Epithelial cell of alveolus of lung (primary cell): ENCODE measurements around a stretch of chr15.

DNA sequence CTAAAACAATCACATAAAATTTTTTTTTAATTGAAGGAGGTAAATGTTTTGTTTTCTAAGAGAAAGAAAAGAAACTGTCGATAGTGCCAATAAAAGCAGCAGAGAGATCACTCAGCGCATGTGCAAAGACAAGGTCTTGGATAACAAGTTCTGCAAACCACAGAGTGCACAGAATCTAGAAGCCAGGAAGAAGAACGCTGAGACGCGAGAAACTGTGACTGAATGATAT is 10.9 kb upstream of the CA12 start:
- RAMPAGE, long total RNA, result no peak
- RRBS, result no CpG with 5 or more reads among the region's 5 CpGs

- RAMPAGE, long total RNA, result no peak
- RRBS, result no CpG with 5 or more reads among the region's 1 CpG
Measured at GRCh38 chr15:63490113-63490616, 14.2 kb upstream of the USP3 start.

- RAMPAGE, long total RNA, result no peak
- RRBS, result no CpG with 5 or more reads among the region's 7 CpGs
Measured at GRCh38 chr15:63490617-63491531, 13.5 kb upstream of the USP3 start.

- RAMPAGE, long total RNA, result no peak
- RRBS, result no CpG with 5 or more reads among the region's 5 CpGs
Measured at GRCh38 chr15:63497041-63497354, 7.4 kb upstream of the USP3 start.

GRCh38 chr15:63601487-63601855 is 4.3 kb downstream of the FBXL22 start:
- RAMPAGE, long total RNA, result no peak
- RRBS, result no CpG with 5 or more reads among the region's 24 CpGs

- RAMPAGE, long total RNA, result no peak
- RRBS, result 45% methylated on average over 5 of the region's 9 CpGs
Measured at GRCh38 chr15:63601856-63602291, 4.7 kb downstream of the FBXL22 start.

GRCh38 chr15:63708071-63708649 is 111.0 kb downstream of the FBXL22 start:
- RAMPAGE, long total RNA, result no peak
- RRBS, result no CpG with 5 or more reads among the region's 2 CpGs

GRCh38 chr15:63909755-63910231 is 76.0 kb upstream of the HERC1 start:
- RAMPAGE, long total RNA, result no peak
- RRBS, result no CpG with 5 or more reads among the region's 7 CpGs

DNA sequence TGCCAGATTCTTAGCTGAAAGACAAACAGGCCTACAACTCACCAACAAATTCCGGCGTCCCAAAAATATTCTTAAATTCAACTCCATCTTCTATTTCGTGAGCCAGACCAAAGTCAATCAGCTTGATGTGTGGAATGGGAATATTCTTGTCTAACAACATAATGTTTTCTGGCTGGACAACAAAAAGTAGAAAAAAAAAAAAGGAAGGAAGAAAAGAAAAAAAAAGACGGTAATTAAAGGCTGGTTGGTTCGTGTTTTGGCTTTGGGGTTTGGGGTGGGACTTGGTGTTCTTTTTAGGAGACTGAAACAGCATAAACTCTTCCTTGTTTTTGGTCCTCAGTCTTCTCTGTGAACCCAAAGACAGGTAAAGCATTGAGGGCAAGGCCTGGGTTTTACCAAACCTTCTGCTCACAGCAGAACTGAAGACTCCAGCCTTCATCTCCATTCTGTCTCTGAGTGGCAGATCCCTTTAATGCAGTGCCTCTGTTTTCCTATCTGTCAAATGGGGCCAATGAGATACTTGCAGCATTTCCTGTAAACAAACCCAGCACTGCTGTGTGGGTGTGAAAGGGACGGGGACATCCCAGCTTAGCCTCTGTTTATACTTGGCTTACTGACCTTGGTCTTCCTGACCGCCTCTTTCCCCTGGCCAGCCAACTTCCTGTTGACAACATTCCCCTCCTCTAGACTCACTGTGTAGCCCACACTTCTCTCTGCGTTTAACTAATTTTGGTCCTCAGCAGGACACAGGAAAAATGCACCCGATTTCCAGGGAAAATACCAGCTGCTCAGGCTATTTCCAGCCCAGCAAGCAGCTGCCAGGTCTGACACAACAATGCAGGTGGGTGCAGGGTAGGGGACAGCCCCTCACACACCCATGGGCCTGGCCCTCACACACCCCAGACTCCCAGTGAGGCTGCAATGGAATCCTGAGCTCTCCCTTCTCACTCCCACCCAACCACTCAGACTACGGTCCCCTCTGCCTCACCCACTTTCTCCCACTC is 105.7 kb upstream of the HERC1 start:
- RAMPAGE, long total RNA, result no peak
- RRBS, result no CpG with 5 or more reads among the region's 10 CpGs

GRCh38 chr15:63945133-63945613 is 101.1 kb downstream of the DAPK2 start:
- RAMPAGE, long total RNA, result no peak
- RRBS, result no CpG with 5 or more reads among the region's 6 CpGs

DNA sequence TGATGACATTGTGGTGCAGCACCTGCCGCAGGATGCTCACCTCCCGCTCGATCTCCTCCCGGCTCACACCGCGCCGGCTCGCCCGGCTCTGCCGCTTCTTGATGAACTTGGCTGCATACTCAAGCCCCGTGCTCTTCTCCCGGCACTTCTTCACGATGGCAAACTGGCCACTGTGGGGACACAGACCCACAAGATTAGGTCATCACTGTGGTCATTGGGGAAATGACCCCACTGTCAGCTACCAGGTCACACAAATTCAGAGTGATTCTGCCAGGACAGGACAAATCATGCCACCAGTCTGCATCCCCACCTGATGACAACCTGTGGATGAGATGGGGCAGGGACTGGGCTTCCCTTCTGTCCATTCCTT is 62.7 kb downstream of the DAPK2 start:
- RAMPAGE, long total RNA, result no peak
- RRBS, result 89% methylated on average over 4 of the region's 13 CpGs

GRCh38 chr15:64006584-64007259 is 39.6 kb downstream of the DAPK2 start:
- RAMPAGE, long total RNA, result no peak
- RRBS, result no CpG with 5 or more reads among the region's 7 CpGs

GRCh38 chr15:64013643-64014095 is 32.6 kb downstream of the DAPK2 start:
- RAMPAGE, long total RNA, result no peak
- RRBS, result no CpG with 5 or more reads among the region's 1 CpG

- RAMPAGE, long total RNA, result no peak
- RRBS, result no CpG with 5 or more reads among the region's 5 CpGs
Measured at GRCh38 chr15:64017079-64017571, 29.2 kb downstream of the DAPK2 start.

GRCh38 chr15:64092962-64093523 is 595 bp downstream of the CIAO2A start:
- RAMPAGE, long total RNA, result no peak
- RRBS, result 0% methylated on average over 1 of the region's 18 CpGs

DNA sequence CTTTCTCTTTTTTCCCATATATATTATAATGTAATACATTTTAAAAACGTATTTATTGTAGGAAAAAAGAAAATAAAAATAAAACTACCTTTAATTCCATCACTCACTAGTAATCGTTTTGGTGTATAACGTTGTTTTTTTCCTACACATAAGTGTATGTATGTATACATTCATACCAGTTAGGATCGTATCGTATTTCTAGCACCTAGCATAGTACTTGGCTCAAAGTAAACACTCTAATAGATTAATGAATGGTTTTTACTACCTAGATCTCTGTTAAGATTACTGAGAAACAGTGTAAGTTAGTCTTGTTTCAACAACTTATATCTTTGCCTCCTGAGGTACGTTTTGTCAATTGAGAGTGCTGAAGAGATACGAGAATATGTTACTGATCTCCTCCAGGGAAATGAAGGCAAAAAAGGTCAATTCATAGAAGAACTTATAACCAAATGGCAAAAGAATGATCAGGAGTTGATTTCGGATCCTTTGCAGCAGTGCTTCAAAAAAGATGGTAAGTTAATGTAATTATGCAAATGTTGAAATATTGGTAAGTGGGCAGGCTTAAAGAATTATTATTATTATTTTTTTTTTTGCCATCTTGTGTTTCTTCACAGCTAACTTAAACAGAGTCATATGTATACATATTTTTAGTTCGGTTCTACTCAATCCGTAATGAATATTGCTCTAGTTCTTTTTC is 6.1 kb downstream of the TRIP4 start:
- RAMPAGE, long total RNA, result no peak
- RRBS, result no CpG with 5 or more reads among the region's 10 CpGs

DNA sequence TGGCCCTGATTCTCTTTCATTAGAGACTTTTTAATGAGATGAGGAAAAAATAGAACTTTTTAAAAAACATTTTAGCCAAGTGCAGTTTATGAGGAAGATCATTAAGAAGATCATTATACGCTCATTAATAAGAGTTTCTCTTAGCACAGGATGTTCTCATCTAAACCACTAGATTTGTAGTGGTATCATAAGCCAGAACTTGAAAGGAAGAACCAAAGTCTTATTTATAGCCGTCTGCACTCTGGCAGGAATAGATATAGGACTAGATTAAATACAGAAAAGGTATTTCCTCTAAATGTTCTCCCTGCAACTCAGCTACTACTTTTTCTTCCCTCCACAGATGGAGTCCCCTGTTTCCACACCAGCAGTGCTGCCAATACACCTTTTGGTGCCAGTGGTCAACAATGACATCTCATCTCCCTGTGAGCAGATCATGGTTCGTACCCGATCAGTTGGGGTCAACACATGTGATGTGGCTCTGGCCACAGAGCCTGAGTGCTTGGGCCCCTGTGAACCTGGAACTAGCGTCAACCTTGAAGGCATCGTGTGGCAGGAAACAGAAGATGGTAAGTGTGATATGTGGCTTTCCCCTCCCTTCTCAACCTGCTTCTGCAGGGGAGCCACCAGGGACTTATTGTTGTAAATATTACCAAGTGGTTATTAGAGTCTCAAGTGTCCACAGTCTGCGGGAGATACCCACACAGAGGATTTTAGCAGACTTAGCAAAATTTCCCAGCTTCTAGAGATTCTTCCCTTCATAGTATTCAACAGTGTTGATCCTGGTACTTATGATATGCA is 152.7 kb downstream of the RBPMS2 start:
- RAMPAGE, long total RNA, result no peak
- RRBS, result no CpG with 5 or more reads among the region's 7 CpGs

DNA sequence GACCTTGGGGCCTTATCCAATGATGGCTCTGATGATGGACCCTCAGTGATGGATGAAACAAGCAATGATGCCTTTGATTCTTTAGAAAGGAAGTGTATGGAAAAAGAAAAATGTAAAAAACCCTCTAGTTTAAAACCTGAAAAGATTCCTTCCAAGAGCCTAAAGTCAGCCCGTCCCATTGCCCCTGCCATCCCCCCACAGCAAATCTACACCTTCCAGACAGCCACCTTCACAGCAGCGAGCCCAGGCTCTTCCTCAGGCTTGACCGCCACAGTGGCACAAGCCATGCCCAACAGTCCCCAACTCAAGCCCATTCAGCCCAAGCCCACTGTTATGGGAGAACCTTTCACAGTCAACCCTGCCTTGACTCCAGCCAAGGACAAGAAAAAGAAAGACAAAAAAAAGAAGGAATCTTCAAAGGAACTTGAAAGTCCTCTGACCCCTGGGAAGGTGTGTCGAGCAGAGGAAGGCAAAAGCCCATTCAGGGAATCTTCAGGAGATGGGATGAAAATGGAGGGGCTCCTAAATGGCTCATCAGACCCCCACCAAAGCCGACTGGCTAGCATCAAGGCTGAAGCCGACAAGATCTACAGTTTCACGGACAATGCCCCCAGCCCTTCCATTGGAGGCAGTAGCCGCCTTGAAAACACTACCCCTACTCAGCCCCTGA is 100.6 kb downstream of the RBPMS2 start:
- RAMPAGE, long total RNA, result no peak
- RRBS, result no CpG with 5 or more reads among the region's 8 CpGs

DNA sequence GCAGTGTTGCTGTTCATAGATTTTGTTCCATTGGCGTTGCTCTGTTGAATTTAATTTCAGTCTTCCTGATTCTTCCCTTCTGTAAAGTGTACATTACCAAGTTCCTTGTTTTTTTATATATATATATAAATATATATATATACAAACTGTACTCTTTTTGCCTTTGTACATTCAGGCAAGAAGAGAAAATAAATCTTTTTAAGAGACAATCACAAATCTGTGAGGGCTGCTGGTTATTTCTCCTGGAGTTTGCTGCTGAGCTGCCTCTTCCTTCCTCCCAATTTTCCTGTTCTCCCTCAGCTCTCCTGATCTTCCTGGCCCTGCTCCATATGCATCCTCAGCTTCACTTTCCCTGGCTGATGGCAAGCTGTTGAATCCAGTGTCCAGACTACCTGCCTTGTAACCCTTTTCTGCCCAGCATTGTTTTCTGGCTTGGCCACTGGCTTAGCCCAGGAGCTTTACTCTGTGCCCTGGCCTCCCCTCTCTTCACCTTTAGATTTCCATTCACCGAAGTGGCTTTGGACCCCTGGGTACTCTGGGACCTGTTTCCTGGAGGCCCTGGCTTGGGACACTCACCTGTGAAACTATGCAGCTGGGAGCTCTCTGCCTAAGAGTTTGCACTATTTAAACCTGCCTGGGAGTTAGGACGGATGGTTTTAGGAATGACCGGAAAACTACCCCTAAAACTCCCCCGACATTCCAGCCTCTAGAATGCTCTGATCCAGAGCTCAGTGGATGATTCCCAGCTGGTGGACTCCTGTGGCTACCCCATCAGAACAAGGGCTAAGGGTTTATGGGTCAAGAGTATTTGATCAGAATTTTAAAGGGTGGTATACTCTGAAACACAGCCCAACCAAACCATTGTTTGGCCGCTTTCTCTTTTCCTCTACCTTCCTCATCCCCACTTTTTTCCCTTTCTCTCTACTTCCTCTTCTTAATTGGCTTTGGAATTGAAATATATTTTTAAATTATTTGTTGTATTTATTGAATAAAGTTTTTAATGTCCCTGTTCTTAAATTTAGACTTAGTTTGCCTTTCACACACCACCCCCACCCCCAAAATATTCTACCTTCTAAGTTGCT is 90.0 kb downstream of the RBPMS2 start:
- RAMPAGE, long total RNA, result no peak
- RRBS, result no CpG with 5 or more reads among the region's 6 CpGs

GRCh38 chr15:64740223-64741478 is 34.7 kb downstream of the RBPMS2 start:
- RAMPAGE, long total RNA, result no peak
- RRBS, result 85% methylated on average over 2 of the region's 41 CpGs